Airway epithelial cell (primary cell): ENCODE data around the gene SLC2A4.

GRCh38 chr17:6842286-6842861 is 10.8 kb upstream of the TEKT1 start:
- RAMPAGE, long total RNA: no peak

GRCh38 chr17:7130508-7131422 is 16.1 kb upstream of the ASGR2 start:
- RAMPAGE, long total RNA: no peak

DNA sequence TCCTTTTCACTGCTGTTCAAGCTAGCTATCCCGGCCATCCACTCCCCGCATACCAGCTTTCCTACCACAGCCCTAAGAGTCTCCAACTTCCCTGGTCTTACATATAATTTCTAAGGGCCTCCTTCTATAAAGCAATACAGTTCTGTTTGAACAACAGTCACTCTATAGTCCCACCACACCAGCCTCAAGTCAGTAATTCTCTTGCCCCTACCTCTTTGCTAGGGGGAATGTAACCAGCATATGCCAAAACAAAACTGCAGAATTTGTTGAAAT is 2.1 kb downstream of the PHF23 start:
- RAMPAGE, long total RNA: no peak

DNA sequence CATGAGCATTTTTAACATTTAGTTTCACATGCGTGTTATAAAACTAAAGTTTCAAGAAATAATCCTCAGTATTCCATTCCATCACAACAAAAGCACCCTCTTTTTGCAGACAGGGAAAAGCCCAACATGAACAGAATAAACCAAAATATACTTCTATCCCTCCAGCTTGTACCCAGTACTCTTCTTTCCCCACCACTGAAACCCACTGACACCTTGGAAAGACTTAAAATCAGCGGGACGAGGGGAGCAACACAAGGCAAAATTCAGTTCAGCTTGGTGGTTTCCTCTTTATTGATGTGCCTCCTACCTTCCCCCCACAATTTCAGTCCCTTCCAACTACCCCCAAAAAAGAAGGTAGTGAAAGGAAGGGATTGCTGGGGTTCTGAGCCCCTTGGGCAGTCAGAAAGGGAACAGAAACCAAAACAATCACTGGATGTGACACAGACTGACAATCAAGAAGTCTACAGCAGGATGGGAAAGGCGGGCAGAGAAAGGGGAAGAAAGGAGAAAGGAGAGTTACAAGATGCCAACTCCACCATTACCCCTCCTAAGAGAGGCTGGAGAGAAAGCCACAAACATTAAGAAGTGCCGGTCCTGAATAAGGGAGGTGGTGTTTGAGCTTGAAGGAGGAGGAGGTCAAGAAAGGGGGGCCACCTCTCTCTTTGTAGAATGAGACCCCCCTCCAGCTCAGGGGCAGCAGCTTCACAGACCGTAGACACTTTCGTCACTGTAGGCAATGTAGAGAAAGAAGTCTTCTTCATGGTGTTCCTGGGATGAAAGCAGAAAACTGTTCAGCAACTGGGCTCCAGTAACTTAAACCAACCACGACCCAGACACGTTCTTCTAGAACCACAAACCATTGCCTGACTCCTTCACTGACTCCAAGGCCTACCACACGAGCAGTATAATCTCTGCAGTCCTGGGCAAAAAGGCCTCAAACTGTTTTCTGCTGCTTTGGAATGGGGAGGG is 1.2 kb upstream of the PHF23 start:
- RAMPAGE, long total RNA: no peak

GRCh38 chr17:7250554-7250899 is 1.0 kb downstream of the CTDNEP1 start:
- RAMPAGE, long total RNA: no peak

- RAMPAGE, long total RNA: no peak
Measured at GRCh38 chr17:7251854-7252170, 203 bp upstream of the ELP5 start.

DNA sequence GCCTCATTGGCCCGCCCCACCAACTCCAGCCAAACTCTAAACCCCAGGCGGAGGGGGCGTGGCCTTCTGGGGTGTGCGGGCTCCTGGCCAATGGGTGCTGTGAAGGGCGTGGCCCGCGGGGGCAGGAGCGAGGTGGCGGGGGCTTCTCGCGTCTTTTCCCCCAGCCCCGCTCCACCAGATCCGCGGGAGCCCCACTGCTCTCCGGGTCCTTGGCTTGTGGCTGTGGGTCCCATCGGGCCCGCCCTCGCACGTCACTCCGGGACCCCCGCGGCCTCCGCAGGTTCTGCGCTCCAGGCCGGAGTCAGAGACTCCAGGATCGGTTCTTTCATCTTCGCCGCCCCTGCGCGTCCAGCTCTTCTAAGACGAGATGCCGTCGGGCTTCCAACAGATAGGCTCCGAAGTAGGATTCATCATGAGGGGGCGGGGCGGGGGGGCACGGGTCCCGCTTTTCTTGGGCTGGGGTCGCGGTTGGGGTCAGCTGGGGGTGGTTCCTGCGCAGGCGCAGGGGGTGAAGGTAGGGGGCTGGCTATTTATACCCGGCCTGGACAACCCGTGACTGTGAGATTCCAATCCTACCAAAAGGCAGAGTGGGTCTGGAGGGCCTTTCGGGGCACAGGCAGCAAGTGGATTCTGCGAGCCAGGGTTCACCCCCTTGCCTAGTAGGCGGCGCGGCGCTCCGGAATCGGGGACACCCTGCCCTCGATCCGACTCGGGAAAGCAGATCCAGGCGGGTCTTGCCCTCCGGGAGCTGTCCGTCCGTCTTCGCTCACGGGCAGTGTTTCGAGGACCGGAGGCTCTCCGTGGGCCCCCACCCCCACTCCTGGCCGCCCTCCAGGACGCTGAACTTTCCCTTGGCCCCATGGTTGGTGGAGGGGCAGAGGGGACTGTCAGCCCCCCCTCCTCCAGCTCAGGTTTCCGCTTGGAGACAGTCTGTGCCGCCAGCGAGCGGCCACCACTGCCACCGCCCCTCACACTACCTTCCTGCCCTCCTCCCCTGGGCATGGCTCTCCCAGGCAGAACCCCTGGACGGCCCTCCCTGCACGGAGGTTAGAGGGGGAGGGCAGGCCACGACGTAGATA is at the start of gene SLC2A4:
Gene SLC2A4, plus strand, starts transcription at position 151 of the 1,079 bp plus-strand sequence.
- RAMPAGE, long total RNA: no peak

GRCh38 chr17:7282647-7283414 is 1.3 kb downstream of the SLC2A4 start:
- RAMPAGE, long total RNA: no peak

DNA sequence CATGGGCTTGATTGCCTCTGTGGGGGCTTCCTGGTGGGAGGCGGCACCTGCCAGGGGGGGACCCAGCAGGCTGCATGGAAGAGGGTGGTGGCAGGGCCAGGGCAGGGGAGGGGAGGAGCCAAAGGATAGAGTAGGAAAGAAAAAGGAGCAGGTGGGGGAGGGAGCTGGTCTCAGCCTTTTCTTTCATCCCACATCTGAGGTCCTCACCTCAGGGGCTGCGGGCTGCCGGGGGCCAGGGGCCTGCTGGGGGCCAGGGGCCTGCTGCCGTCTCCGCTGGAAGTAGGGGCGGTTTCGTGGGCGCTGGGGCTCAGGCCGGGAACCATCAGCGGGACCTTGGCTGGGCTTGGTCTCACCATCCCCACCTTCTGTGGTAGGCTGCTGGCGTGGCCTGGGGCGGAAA is 5.1 kb downstream of the YBX2 start:
- RAMPAGE, long total RNA: no peak

GRCh38 chr17:7351134-7352124 is 533 bp upstream of the KCTD11 start:
- RAMPAGE, long total RNA: no peak

- RAMPAGE, long total RNA: start-site peak on the plus strand at chr17:7438280-7438317, 50 and 79 reads in 2 replicates
Measured at GRCh38 chr17:7437982-7438898, 1.1 kb upstream of the FGF11 start.

DNA sequence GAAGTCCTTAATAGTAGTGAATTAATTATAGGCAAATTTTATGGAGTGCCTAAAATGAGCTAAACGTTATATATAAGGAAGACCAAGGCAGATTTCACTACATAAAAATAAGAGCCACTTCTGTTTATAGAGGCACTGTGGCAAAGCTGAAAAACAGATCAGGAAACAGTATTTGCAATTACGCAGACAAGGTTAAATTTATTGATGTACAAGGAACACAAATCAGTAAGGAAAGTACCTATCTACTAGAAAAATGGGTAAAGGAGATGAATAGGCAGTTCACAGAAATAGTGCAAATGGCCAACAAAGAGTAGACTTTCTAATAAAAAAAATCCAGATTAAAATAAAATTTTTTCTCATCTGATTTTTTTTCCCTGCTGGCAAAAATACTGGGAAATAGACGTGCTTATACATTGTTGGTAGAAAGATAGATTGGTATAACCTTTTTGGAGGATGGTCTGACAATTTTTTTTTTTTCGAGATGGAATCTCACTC is 5.4 kb downstream of the SLC35G6 start:
- RAMPAGE, long total RNA: no peak

DNA sequence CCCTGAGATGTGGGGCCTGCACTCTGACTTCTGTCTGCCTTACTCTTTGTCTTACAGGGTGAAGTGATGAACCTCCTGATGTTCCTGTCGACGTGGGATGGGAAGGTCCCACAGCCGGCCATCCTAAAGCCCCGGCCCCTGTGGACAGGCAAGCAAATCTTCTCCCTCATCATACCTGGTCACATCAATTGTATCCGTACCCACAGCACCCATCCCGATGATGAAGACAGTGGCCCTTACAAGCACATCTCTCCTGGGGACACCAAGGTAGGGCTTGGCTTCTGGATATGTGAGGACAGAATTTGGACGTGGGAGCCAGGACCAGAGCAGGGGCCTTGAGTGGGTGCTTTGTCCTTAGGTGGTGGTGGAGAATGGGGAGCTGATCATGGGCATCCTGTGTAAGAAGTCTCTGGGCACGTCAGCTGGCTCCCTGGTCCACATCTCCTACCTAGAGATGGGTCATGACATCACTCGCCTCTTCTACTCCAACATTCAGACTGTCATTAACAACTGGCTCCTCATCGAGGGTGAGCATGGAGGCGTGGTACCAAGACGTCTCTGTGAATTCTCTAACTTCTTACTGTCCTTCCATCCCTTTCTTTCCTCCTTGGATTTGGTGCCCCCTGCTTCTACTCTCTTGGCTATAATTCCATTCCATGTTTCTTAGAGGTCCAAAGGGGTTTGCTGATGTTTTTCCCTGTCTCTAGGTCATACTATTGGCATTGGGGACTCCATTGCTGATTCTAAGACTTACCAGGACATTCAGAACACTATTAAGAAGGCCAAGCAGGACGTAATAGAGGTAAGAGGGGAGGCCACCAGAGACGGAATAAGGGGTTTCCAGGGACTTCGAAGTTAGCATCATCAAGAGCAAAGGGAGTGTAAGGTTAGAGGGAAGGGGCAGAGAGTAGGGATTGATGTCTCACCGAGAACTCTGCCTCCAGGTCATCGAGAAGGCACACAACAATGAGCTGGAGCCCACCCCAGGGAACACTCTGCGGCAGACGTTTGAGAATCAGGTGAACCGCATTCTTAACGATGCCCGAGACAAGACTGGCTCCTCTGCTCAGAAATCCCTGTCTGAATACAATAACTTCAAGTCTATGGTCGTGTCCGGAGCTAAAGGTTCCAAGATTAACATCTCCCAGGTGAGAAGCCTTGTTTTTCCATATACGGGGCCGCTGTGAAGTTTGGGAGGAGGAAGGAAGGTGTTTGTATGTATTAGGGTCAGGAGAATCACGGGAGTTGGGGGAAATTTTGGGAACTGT is 19.8 kb downstream of the SLC35G6 start:
- RAMPAGE, long total RNA: no peak

DNA sequence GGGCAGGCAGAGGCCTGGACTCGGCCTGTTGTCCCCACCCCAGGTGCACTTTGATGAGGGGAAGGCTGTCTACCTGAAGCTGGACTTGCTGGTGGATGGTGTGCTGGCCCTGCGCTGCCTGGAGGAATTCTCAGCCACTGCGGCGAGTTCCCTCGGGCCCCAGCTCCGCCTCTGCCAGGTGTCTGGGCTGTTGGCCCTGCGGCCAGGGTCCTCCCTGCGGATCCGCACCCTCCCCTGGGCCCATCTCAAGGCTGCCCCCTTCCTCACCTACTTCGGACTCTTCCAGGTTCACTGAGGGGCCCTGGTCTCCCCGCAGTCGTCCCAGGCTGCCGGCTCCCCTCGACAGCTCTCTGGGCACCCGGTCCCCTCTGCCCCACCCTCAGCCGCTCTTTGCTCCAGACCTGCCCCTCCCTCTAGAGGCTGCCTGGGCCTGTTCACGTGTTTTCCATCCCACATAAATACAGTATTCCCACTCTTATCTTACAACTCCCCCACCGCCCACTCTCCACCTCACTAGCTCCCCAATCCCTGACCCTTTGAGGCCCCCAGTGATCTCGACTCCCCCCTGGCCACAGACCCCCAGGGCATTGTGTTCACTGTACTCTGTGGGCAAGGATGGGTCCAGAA is 1.4 kb upstream of the TNFSF13 start:
- RAMPAGE, long total RNA: no peak

GRCh38 chr17:7631990-7632198 is 2.0 kb downstream of the SHBG start:
- RAMPAGE, long total RNA: no peak

DNA sequence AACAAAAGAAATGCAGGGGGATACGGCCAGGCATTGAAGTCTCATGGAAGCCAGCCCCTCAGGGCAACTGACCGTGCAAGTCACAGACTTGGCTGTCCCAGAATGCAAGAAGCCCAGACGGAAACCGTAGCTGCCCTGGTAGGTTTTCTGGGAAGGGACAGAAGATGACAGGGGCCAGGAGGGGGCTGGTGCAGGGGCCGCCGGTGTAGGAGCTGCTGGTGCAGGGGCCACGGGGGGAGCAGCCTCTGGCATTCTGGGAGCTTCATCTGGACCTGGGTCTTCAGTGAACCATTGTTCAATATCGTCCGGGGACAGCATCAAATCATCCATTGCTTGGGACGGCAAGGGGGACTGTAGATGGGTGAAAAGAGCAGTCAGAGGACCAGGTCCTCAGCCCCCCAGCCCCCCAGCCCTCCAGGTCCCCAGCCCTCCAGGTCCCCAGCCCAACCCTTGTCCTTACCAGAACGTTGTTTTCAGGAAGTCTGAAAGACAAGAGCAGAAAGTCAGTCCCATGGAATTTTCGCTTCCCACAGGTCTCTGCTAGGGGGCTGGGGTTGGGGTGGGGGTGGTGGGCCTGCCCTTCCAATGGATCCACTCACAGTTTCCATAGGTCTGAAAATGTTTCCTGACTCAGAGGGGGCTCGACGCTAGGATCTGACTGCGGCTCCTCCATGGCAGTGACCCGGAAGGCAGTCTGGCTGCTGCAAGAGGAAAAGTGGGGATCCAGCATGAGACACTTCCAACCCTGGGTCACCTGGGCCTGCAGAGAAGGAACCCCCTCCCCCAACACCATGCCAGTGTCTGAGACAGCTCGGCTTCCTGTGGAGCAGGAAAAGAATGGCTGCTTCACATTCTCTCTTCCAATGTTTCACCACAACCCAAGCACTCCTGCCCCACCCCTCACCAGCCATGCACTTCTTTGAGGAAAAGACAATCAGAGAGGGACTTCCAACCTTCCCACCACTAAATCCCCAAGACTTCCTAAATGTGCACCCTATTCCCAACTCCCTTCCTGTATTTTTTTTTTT is 11.1 kb downstream of the TP53 start:
- RAMPAGE, long total RNA: no peak

GRCh38 chr17:7677361-7677847 is 9.9 kb downstream of the TP53 start:
- RAMPAGE, long total RNA: no peak

- RAMPAGE, long total RNA: no peak
Measured at GRCh38 chr17:7803929-7804466, 30.0 kb upstream of the KDM6B start.

- RAMPAGE, long total RNA: no peak
Measured at GRCh38 chr17:7839673-7840421, 5.8 kb downstream of the KDM6B start.

DNA sequence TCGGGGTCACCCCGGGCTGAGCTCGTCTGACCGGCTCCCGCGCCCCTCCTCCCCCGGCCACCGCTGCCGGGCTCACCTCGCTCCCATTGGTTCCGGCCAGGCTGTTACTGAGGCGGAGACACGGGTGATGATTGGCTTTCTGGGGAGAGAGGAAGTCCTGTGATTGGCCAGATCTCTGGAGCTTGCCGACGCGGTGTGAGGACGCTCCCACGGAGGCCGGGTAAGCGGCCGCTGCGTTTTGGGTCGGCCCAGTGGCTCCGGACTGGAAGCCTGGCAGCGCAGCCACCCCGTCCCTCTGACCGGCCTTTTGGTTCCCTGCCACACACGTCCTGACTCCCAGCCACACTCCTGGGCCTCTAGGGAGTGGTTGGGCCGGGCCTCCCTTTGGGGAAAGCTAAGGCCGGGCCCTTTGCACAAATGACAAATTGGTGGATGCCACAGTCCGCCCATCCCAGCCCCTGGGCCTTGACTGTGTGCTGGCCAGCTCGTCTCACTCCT is 10.0 kb upstream of the TMEM88 start:
- RAMPAGE, long total RNA: no peak